Progenitor cell of endocrine pancreas (in vitro differentiated cells): ENCODE results near the gene BLOC1S4.

DNA sequence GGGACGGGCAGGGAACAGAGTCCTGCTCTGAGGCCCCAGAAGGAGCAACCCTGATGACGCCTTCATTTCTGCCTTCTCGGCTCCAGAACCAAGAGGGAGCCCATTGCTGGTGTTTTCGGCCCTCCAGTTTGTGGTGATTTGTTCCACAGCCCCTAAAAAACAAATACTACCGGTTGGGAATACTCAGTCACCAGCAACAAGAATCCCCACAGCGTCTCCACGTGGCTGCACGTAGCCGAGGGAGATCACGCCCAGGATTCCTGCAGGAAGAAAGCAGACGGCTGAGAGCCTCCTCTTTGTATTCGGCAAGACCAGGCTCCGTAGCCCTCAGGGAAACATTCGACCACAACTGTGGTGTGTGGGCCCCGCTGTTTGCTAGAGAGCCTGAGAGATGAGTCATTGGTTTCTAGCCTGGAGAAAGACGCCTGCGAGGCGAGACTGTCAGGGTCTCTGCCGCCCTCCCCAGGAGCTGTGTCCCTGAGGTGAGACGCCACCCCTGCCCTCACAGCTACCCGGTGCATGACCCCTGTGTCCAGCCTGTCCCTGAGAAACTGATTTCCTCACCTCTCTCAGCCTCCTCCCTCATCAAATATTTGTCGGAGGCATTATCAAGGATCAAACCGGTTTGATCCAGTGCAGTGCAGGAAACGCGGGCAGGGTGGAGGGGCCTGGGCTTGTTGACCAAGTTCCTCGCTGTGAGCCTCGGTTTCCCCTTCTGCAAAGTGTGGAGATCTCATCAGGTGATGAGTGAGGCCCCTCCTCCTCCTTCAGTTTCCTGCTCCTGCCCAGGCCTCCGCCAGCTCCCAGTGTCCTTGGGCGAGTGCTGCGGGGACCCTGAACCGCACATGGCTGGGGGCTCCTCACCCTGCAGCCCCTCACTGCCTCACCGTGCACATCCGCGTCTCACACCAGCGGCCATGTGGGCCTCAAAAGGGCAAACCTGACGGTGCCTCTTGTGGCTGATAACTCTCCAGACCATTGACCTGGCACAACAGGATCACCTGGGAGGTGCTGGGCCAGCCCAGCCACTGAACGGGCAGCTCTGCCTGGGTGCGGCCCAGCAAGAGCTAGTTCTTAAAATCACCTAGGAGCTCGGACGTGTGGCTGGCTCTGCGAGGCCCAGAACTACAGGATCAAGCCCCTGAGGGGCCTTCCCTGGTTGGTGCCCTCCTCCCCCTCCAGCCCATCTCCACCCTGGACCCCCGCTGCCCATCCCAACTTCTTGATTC is 4.5 kb upstream of the S100P start:
- PRO-cap: bidirectional peak, plus-strand start at position 299 of the sequence, minus-strand start at position 353 of the sequence; bidirectional peak, plus-strand start at position 633 of the sequence, minus-strand start at position 553 of the sequence

DNA sequence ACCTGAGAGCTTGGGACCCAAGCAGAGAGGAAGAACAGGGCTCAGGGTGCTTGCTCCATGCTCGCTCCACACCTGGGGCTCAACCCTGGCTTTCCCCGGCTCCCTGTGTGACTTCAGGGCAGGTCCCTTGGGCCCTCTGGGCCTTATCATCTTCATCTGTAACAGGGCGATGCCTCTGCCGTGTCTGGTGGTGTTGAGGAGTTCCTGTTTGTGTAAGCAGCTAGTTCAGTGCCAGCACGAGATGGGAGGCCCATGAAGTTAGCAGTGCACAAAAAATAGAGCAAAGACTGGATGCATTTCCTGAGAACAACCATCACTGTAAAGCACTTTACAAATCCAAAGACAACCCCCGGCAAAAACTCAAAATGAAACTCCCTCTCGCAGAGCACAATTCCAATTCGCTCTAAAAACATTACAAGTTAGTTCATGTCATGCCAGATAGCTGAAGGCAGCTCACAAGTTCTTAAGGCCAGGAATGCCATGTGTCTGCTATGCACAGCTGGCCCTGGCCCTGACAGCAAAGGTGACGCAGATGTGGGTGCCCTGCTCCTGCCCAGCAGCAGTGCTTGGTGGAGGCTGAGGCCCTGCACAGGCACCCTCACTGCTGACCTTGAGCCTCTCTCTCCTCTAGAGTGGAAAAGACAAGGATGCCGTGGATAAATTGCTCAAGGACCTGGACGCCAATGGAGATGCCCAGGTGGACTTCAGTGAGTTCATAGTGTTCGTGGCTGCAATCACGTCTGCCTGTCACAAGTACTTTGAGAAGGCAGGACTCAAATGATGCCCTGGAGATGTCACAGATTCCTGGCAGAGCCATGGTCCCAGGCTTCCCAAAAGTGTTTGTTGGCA is 2.8 kb downstream of the S100P start:
- PRO-cap: no peak

DNA sequence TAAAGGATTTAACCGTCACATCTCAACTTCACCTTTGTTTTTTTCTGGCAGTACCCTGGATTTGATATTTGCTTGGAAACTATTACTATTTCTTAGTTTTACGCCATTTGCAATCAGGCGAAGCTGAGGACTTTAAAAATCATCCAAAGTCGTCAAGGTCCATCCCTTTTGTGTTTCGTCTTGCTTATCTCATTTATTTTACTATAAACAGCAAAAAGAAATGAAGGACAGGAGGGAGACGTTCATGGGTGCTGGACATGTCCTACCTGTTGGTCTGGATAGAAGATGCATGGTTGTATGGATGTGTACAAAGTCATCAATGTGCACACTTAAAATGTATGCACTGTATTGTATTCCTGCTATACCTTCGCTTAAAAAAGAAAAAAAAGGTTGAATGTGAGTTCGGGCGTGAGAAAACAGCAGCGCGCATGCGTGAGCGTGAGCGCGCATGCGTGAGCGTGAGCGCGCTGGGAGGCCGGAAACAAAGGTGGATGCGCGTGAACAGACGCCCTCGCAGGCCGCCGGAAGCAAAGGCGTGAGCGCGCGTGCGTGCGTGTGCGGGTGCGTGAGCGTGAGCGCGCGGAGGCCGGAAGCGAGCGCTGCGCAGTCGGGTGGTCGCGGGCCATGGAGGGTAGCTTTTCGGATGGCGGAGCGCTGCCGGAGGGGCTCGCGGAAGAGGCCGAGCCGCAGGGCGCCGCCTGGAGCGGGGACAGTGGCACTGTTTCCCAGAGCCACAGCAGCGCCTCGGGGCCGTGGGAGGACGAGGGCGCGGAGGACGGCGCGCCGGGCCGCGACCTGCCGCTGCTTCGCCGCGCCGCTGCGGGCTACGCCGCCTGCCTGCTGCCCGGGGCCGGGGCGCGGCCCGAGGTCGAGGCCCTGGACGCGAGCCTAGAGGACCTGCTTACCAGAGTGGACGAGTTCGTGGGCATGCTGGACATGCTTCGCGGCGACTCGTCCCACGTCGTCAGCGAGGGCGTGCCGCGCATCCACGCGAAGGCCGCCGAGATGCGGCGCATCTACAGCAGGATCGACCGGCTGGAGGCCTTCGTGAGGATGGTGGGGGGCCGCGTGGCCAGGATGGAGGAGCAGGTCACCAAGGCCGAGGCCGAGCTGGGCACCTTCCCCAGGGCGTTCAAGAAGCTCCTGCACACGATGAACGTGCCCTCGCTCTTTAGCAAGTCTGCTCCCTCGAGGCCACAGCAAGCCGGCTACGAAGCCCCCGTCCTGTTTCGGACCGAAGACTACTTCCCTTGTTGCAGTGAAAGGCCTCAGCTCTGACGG is at the start of gene BLOC1S4:
BLOC1S4 (plus strand) TSS at position 589 of the 1,281 bp plus-strand sequence.
- PRO-cap: unidirectional peak, plus-strand start at position 604 of the sequence; bidirectional peak, plus-strand start at position 907 of the sequence, minus-strand start at position 720 of the sequence

GRCh38 chr4:6733114-6734035 is 17.4 kb downstream of the BLOC1S4 start:
- PRO-cap: no peak

DNA sequence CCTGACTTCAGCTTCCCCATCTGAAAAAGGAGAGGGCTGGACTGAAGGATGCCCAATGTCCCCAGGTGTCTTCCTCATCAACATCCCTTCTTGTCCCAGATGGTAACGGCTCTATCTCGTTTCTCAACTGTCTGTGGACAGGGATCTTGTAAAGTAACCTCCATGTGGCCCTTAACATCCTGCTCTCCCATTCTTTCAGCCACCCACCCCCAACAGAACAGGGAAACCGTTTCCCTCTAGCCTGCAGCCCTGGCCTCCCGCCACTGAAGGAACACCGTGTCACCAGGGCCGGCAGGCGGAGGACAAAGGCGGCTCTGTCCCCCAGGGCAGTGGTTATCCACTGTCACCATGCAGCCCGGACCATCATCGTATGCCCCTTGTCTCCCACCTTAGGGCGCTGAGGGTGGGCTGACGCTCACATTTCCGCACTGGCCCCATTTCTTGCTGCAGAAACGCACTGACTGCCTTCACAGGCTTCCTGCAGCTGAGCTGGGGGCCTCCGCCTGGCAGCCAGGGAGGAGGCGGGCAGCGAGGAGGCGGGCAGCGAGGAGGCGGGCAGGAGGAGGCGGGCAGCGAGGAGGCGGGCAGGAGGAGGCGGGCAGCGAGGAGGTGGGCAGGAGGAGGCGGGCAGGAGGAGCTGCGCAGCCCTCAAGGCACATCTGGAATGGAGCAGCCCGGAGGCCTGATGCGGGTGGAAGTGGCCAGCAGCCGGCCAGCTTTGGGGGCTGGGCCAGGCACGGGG is 20.9 kb upstream of the KIAA0232 start:
- PRO-cap: no peak

DNA sequence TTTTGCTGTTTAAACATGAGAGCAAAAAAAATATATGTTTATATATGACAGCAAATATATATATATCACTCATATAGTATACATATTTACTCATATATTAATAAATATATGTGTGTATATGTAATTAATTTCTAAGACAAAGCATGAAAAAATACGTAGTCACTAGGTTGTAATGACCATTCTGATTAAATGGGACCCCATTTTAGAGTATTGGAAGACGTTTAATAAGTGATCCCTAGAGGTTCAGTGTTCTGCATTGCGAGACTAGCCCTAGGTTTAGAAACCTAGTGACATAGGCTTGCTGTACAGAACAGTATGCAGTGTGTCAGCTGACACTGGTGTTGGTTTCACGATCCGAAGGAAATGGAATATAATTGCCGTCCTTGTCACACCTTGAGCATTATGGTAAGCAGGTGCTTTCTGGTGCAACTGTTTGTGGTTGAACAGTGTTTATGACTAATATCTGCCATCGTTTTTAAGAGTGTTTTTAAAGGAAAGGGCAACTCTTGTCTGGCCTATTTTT is 54.1 kb upstream of the TBC1D14 start:
- PRO-cap: no peak

DNA sequence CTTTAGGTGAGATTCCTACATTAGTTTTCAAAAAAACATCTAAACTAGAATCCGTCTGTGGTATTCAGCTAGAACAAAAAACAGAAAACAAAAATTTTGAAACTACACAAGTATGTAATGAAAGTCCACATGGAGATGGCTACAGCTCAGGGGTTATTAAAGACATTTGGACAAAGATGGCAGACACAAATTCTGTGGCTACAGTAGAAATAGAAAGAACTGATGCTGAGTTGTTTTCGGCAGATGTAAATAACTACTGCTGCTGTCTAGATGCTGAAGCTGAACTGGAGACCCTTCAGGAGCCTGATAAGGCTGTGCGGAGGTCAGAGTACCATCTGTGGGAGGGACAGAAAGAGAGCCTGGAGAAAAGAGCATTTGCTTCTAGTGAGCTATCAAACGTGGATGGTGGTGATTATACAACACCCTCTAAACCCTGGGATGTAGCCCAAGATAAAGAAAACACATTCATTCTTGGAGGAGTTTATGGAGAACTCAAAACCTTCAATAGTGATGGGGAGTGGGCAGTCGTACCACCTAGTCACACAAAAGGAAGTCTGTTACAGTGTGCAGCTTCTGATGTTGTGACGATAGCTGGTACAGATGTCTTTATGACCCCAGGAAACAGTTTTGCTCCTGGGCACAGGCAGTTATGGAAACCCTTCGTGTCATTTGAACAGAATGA is 46.8 kb upstream of the TBC1D14 start:
- PRO-cap: no peak

DNA sequence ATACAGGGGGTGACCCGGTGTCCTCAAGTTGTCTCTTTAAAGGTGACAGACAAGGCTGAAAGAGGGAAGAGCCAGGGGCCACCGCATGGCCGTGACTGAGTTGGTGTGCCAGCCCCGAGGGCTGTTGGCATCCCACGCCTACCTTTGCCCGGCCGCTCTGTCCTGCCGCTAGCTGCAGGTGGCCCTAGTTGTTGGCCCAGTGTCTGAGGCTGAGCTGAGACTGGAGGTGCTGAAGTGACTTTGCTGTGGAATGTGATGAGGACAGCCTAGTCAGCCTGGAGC is 6.5 kb downstream of the TADA2B start:
- PRO-cap: no peak

DNA sequence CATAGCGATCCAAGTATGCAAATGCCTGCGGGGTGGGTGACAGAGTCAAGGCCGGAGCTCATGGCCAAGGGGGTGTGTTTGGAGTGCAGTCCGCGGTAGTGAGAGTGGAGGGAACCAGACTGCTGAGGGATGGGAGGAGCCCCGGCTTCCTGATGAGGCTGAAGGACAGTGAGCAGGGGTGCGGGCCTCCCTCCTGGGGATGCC is 45.1 kb downstream of the PSAPL1 start:
- PRO-cap: no peak

DNA sequence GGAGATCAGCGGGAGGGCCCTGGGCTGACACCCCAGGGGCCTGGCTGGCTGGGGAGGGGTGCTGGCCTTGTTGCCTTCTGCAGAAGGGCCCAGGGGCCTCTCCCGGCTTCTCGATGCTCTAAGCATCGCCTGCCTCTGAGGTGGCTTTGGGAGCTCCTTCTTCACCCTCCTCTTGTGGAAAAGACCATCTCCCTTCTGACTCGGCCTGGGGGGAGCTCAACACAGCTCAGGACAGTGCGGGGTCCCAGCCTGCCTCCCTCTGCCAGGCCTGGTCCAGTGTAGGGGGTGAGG is 55.3 kb upstream of the PSAPL1 start:
- PRO-cap: no peak

GRCh38 chr4:7817614-7818017 is 122.0 kb downstream of the AFAP1 start:
- PRO-cap: no peak

GRCh38 chr4:7876353-7876707 is 63.3 kb downstream of the AFAP1 start:
- PRO-cap: no peak

DNA sequence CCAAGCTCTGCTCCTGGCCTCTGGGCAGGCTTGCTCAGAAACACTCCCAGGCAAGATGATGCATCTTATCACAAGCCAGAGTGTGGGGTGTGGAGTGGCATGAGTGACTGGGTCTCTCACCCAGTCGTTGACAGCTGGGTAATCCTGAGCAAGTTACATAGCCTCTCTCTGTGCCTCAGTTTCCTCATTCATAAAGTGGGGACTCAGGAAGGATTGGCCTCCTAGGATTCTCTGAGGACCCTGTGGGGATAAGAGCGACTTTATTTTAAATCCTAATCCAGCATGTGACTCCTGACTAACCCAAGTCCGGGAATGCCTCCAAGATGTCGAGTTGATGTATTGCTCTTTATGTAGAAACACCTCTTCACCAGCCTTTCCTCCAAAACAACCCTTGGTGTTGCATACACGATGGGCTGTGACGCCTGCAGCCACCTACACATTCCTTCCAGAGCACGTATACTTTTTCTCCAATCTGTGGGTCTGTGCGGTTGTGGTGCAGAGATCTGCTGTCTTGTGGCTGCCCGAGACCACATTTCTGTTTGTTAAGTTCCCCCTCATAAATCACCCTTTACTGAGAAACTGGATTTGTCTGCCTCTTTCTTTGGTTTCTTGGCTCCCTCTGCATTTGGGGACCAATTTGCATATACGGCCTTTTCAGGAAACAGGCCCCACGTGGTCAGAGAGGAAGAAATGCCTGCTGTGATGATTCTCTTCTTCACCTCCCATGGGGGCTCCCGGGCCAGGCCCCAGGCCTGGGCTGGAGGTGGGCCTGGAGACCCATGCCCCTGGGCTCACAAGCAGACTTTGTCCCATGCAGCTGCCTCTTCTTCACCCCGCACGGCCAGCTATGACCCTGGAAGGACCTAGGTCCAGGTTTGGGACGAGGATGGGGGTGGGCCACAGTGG is 21.1 kb upstream of the AFAP1 start:
- PRO-cap: no peak

DNA sequence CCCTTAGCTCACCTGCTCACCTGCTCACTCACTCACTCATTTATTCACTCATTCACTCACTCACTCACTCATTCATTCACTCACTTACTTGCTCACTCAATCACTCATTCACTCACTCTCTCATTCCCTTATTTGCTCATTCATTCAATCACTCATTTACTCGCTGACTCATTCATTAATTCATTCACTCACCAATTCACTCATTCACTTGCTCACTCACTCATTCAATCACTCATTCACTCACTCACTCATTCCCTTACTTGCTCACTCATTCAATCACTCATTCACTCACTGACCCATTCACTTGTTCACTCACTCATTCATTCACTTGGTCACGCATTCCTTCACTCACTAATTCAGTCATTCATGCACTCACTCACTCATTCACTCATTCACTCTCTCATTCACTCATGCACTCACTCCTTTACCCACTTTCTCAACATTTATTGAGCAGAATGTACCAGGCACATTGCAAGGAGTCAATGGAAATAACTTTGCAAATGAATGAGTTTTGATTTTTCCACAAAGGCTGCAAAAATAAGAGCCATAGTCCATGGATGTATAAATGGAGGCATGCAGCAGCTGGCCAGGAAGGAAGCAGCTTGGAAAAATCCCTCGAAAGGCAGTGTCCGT is 88.8 kb upstream of the AFAP1 start:
- PRO-cap: no peak

- PRO-cap: no peak
Observed at GRCh38 chr4:8163823-8164615, 5.4 kb upstream of the ABLIM2 start.

DNA sequence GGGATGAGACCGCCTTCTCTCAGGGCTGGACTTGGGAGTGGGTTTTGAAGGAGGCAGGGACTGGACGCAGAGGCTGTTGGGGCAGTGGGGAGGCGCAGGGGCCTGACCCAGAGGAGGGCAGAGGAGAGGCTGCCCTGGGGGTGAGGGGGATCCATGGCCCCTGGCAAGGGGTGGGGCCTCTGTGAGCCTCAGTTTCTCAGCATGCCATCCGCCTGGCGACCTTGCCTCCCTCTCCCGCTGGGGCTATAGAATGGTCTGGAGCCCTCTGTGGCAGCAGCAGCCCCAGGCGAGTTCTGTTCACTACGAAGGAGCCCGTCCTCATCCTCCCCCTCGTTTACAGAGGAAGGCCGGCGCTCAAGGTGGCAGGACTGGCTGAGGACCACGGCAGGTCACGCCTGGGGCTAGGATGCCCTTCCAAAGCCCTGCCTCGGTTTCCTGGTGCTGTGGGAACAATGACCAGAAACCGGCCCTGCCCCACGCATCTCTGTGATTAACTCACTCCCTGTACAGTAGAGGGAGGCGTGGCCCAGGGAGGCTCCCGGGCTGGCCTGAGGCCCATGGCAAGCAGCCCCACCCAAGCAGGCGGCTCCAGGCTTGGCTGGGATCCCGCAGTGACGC is 16.1 kb upstream of the SH3TC1 start:
- PRO-cap: no peak

GRCh38 chr4:8213034-8213854 is 14.2 kb downstream of the SH3TC1 start:
- PRO-cap: no peak

GRCh38 chr4:8272954-8273393 is 3.4 kb downstream of the HTRA3 start:
- PRO-cap: no peak

- PRO-cap: no peak
Observed at GRCh38 chr4:8558443-8558938, 21.7 kb upstream of the GPR78 start.

- PRO-cap: no peak
Observed at GRCh38 chr4:8607305-8607747, 14.8 kb downstream of the CPZ start.